Umbilical cord (tissue), 2 donors: ENCODE measurements around a stretch of chr11.

GRCh38 chr11:63847297-63847745 lies 8.4 kb downstream of the MARK2 start:
- RAMPAGE, long total RNA = no peak

DNA sequence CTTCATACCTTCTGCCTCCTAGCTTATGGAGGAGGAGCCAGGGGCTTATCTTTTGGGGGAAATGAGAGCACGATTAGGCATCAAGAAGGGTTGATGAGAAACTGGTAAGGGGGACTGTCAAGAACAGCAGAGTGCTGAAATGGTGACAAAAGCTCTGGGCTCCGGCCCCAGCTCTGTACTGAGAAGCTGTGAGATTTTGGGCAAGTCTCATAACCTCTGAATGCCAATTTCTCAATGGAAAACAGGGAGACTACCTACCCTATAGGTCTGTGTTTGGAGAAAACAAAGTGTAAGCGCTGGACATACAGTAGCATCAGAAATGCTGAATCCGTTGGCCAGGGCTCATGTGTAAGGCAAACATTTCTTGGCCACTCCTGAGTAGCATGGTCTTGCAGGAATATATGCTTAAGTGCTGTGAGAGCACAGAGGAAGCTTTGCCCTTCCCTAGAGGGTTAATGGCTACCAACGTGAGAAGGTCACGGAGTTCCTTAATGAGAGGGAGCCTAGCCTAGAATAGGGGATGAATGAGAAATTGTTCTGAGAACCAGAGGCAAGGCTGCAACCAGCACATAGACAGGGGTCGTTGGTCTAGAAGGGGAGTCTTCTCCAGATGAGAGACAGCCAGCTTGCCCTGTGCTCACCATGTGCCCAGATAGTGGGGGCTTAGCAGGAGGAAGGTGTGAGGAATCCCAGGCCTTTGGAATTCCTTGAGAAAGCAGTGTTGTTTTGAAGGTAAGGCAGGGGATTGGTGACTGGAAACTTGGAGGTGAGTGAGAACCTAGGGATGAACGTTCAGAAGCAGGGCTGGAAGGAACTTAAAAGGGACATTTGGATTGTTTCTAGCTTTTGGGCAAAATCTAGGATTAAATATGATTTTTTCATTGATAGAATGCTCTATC lies 29.6 kb downstream of the RCOR2 start:
- RAMPAGE, long total RNA = no peak

GRCh38 chr11:63908635-63909145 lies 8.3 kb downstream of the RCOR2 start:
- RAMPAGE, long total RNA = no peak

GRCh38 chr11:63909903-63910808 lies 6.8 kb downstream of the RCOR2 start:
- RAMPAGE, long total RNA = no peak

- RAMPAGE, long total RNA = no peak
Observed at GRCh38 chr11:63911142-63912241, 5.5 kb downstream of the RCOR2 start.

- RAMPAGE, long total RNA = no peak
Observed at GRCh38 chr11:63937875-63938301, 914 bp upstream of the NAA40 start.

DNA sequence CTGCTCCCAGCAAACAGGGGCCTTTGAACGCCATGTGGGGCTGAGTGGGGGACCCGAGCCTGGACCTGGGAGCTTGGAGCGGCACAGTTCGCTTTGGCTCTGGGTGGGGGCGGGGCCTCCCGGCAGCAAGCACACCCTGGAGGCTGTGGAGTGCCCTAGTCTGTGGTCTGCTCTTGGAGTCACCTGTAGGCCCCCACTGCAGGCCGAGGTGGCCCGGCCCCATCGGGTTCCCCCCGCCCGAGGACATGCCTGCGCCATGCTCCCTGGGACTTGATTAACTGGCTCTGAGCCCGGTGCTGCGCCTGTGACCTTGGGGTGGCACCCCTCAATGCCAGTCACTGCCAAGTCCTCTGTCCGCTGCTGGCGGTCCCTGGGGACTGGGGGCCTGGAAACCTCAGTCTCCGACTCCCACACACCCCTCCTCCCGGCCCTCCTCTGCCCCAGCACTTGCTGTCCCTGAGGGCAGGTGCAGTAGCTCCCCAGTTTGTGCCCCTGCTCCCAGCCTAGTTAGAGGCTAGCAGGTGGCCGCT lies 16.7 kb upstream of the FLRT1 start:
- RAMPAGE, long total RNA = no peak

- RAMPAGE, long total RNA = no peak
Observed at GRCh38 chr11:64208160-64208709, 1.7 kb downstream of the FERMT3 start.

- RAMPAGE, long total RNA = no peak
Observed at GRCh38 chr11:64244061-64244984, 2.4 kb downstream of the PPP1R14B start.

DNA sequence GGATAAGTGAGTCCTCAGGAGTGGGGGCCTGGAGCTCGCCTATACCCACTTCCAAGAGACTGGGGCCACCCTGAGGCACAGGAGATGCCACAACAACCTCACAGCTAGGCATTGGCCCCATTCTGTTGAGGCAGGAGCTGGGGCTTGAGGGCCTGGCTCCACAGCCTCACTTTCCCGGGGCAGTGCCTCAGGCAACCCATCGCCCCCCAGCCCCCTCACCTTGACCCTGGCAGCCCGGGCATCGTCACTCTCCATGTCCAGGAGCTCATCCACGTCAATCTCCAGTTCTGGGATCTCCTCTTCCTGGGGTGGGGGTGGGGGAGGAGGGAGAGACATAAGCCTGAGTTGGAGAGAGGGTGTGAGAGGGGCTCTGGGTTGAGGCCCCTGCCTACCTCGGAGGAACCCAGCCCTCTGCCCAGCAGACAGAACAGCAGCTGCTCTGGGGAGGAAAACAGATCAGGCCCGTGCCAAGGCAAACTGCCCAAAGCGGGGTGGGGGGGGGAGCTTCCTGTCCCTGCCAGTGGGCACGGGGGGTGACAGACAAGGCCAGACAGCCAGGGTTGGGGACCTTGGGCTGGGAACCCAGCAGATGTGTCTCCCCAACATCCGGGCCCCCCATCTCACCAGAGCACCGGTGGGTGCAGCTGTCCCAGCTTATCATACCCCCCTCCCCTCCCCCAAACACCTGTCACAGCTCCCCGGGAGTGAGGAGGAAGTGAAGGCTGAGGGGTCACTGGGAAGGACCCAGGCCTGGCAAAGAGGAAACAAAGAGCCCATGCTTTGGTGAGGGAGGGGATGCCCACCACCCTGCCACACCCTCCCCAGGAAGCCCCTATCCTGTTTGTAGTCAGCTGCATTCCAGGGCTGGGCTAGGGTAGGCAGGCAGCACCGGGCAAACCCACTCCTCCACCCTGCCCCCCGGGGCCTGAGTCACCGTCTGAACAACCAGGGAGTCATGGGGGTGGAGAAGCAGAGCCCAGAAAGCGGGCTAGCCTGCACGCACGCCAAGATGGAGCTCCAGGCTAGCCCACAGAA lies 1.4 kb downstream of the PPP1R14B start:
- RAMPAGE, long total RNA = no peak

DNA sequence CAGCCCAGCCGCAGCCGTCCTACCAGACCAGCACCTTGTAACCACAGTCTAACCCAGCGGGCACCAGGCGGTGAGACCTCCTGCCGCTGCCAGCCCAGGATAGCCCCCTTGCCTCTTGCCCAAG lies 861 bp downstream of the PPP1R14B start:
- RAMPAGE, long total RNA = no peak

DNA sequence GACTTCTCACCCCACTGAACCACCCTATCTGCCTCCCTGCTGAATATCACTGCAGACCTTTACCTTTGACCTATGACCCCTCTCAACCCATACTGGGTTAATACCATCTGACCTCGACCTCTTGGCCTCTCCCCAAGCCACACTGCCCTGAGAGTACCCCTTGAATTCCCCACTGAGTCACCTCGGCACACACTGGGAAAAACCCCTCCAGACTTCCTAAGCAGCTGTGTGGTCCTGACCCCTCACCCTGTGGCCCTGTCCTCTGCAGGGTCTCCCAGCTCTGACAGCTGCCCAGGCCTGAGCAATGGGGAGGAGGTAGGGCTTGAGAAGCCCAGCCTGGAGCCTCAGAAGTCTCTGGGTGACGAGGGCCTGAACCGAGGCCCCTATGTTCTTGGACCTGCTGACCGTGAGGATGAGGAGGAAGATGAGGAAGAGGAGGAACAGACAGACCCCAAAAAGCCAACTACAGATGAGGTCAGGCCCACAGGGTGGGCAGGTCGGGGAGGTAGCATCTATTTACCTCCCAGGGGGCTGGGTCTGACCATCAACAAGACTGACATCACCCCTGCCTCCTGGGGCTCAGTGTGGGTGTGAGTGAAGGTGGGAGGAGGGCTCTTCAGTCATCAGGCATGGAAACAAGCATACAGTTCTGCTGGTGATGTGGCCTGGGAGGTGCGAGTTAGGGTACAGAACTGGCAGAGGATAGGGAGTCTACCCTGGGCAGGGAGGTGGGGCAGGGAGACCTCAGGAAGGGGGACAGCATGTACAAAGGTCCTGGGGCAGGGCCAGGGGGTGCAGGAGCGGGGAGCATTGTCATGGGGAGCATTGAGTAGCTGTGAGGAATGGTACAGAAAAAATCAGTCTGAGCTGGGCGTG lies 8.7 kb downstream of the PLCB3 start:
- RAMPAGE, long total RNA = no peak

DNA sequence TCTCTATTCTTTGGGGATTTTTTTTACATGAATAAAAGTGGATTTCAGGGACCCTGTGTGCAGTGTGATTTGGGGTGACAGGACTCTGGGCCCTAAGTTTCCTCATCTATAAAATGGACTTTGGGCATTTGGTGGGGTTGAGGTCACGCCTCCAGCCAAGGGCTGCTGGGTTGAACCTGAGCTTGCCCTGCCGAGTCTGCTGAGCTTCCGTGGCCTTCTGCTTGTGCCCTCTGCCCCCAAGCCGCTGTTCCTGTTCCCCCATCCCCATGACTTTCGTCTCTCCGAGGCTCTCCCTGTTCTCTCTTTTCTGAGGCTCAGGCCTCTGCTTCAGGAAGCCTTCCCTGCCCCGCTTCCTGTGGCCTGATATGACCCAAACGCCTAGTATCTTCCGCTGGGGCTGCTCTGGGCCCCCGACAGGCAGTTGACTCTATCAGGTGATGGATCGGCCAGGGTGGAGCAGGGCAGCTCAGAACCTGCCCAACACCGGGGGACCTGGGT lies 16.5 kb downstream of the BAD start:
- RAMPAGE, long total RNA = no peak

DNA sequence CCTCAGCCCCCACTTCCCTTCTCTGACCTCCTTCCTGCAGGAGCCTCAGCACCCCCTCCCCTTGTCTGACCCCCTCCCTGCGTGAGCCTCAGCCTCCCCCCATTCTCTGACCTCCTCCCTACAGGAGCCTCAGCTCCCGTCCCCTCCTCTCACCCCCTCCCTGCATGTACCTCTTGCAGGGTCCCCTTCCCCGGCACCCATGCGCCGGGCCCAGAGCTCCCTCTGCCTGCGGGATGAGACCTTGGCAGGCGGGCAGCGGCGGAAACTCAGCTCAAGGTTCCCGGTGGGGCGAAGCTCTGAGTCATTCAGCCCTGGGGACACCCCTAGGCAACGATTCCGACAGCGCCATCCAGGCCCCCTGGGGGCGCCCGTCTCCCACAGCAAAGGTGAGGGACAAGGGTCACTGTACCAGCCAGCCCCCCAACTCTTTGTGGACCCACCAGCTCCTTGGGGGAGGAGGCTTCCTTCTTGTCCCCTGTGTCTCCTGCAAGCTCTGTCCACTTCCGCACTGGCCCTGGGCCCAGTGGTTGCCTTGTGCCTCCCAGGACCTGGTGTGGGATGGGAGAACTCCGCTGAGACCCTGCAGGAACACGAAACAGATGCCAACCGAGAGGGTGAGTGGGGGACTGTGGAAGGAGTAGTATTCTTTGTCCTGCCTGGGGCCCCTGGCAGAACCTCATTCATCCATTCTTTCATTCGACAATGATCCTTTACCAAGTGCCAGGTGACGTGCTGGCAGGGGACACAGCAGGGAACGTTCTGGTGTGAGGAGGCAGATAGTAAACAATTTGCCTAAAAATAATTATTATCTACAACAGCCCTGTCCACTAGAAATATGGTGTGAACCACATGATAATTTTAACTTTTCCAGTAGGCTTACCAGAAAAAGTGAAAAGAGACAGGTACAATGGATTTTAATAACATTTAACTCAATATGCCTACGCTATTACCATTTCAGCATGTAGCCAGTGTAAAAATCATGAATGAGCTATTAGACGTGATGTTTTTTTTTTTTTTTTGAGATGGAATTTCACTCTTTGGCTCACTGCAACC lies 3.6 kb upstream of the RPS6KA4 start:
- RAMPAGE, long total RNA = no peak

- RAMPAGE, long total RNA = no peak
Observed at GRCh38 chr11:64395629-64396428, 36.9 kb downstream of the RPS6KA4 start.

DNA sequence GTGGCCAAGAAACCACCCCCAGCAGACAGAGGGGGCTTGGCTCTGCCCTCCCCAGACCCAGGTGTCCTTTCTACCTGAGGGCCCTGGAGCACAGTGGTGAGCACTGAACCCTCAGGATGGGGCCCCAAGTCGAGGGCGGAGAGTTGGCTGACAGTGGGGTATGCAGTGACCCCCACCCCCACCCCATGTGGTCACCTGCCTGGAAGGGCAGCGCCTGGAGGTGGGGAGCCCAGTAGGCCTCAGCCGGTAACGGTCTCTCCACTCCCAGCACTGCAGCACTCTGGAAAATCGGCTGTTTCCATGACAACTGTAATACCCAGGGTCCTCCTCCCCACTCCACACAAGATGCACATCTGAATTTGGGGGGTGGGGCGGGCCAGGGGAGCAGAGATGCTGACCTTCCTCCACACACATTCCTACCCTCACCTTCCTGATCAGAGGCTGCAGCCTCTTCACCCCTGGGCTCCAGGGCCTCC lies 46.2 kb downstream of the SLC22A12 start:
- RAMPAGE, long total RNA = no peak

- RAMPAGE, long total RNA = no peak
Observed at GRCh38 chr11:64642469-64642898, 51.5 kb downstream of the SLC22A12 start.

DNA sequence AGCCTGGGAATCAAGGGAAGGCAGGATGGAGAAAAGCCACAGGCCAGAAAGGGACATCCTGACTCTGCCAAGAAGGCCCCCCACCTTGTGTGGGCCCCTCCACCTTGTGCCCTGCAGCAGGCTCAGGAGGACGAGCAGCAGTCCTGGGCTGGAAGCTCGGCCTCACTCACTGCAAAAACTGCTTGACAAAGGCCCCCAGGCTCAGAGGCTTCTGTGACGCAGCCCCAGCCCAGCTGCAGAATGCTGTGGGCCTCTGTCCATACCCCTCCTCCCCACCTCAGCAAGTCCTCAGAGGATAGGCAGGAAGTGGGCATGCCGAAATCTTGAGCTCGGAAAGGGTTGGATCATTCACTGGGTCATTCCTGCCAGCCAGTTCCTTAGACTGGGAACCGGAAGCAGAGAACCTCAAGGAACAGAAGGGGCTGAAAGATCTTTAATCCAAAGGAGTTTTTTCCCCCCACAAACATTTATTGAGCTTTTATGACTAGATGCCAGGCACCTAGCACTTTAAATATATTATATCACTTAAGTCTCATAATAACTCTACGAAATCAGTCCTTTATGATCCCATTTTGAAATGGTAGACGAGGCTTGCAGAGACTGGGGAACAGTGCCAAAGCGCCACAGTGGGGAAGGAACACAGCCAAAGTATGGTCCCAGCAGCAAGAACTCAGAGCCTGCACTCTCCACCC lies 61.7 kb downstream of the NRXN2 start:
- RAMPAGE, long total RNA = no peak

DNA sequence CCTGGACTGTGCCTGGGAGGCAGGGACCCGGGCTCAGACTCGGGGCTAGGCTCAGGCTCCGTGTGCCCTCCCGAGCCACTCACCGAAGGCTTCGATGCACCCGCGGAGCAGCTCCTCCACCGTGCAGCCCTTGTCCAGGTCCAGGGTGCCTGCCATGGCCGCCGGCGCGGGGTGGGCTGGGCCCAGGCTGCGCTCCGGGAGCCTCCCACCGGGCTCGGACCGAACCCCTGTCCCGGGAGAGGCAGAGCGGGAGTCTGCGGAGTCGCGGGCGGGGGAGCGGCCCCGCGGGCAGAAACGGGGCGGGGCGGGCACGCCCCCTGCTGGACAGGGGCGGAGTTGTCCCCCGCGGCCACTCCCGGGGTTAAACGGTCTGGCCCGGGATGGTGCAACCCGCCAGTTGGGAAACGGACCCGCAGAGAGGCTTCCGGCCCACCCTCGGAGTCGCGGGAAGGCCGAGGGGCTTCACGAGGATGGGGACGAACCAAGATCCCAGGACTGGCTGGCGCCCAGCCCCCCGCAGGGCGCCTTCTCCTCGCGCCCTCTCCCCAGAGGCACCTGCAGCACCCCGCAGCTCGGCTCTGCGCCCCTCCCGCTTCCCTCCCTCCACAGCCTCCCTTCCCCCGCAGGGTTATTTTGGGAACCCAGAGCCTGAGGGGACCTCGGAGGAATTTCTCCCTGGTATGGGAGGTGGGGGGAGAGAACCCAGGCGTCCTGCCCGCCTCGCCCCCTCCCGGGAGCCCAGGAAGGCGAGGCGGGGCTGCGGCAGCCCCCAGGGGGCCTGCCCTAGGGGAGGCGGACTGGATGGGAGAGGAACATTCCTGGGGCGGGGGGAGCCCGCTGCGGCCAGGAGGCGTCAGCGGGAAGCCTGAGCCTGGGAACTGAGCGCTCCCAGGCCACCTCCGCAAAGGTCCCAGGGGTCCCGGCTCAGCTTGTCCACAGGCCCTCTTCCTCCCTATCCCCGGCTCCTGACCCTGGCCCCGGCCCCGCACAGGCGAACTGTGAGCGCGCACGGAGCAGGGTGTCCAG lies 918 bp downstream of the RASGRP2 start:
- RAMPAGE, long total RNA = no peak

- RAMPAGE, long total RNA = no peak
Observed at GRCh38 chr11:64757502-64757914, 2.3 kb downstream of the PYGM start.